ENCODE measurements around a stretch of chr10.

DNA sequence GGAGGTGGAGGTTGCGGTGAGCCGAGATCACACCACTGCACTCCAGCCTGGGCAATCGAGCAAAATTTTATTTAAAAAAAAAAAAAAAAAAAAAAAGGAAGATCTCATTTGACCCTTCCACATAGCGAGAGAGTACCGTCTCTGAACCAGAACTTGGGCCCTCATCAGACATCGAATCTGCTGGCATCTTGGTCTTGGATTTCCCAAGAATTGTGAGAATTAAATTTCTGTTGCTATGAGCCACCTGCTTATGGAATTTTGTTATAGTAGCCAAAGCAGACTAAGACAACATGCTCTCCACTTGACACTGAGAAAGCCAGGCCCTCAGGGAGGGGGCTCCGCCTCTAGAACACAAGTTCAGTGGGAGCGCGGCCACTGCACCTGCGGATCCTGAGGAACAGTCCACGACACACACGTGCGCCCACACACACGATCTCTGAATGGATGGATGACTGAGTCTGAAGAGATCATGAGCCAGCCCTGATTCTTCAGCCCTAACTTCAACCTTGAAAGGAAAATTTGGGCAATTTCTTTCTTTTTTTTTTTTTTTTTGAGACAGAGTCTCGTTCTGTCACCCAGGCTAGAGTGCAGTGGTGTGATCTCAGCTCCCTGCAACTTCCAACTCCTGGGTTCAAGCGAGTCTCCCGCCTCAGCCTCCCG, 58.8 kb upstream of the CTBP2 start:
- PRO-cap = no peak

DNA sequence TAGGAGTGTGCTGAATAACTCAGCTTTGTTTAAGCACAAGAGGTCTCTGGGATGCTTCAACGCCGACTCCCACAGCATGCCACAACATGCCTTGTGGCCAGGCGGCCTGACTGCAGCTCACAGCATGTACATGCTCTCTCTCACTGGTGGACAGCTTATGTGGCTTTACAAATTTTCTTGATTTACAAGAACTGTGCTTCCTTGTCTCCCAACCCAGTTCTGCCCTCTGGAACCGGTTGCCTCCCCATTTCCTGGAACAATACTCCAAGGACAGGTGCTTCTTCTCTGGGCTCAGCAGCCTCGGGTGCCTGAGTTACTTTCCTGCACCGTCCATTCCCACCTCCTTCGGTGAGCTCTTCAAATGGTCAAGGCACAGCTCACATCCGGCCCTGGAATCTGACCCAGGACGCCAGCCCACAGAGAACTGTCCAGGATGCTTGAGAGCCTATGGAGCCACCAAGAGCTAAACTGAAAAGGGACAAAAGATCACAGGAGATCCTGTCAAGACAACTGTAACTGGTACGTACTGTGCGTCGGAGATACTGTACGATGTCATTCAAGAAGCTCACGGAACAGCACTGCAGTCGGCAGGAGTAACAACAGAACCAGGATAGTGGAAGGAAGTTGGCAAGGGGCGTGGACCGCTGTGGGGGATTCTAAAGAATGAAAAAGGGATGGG, 59.9 kb upstream of the CTBP2 start:
- PRO-cap = no peak

GRCh38 chr10:125159554-125160076, 131.7 kb upstream of the CTBP2 start:
- PRO-cap = no peak

DNA sequence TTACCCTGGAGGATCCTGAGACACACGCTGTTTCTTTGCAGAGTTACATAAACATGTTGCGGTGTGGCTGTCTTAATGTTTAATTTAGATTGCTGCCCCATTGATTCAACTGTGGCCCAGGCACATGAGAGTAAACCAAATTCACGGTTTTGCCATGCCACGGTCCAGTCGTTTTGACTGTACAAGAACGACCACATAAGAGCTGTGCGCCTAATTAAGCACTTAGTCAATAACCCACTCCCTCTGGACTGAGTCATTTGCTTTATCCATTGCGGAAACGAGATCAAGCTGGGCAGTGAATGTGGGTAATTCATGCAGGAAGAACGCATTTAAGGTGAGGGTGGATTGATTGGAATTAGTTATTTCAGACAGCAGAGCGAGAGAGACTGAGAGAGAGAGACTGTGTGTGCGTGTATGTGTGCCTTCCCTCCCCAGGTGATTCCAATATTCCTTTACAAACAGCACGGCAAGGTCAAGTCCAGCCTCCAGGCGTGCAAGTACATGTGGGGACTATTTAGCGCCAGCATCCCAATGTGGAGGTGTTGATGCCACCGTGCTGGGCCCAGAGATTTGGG, 8.3 kb upstream of the TEX36 start:
- PRO-cap = no peak

DNA sequence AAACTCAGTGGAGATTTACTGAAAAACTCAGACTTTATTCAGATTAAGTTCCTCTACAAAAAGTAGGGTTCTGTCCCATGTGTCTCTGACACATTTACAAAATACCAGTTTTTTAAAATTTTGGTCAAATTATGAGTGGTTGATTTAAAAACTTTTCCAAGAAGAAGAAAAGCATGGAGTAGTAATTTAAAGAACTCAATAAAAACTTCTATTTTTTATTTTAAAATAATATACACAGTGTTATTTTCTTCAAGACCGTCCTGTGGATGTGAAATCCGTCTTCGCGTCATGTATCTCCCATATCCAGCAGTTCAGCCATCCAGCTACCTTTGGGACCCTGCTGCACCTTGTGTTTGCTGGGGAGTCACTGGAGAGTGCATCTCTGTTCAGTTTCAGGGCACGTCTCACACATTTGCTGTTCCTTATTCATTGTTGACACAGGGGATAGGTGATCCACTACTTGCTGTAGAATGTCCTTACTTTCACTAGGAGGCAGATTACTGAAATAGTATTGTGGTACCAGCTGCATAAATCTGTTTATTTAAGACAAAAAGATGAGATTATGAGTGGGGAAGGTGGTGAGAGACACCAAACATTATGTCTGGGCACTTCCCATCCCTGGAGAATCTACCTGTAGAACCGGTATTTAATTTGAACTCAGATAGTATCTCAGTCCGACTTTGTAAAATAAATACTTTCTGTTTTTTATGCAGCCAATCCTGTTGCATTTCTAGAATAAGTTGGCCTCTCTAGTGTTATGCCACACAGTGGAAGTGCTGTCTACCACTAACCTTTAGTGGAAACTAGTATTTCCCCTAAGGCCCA, 13.2 kb downstream of the BCCIP start:
- PRO-cap = no peak

- PRO-cap = no peak
These were observed 20.5 kb downstream of the BCCIP start for GRCh38 chr10:125843591-125844562.

DNA sequence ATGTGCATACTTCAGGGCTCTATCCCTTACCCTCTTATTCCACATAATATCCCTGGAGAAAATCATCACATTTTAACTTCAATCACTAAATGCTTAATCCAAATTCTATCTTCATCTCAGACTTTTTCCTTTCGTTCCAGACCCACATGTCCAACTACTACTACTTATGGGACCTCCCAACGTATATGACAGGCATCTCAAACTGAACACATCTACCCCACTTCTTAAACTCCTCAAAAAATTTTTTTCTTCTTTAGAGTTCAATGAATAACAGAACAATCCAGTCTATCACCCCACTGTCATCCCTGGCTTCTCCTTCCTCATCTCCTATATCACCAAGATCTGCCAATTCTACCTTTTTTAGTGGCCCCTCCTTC, 4.5 kb upstream of the FANK1 start:
- PRO-cap = no peak

GRCh38 chr10:125895032-125896159, 968 bp upstream of the FANK1 start:
- PRO-cap = unidirectional peak, plus-strand start at chr10:125895850

DNA sequence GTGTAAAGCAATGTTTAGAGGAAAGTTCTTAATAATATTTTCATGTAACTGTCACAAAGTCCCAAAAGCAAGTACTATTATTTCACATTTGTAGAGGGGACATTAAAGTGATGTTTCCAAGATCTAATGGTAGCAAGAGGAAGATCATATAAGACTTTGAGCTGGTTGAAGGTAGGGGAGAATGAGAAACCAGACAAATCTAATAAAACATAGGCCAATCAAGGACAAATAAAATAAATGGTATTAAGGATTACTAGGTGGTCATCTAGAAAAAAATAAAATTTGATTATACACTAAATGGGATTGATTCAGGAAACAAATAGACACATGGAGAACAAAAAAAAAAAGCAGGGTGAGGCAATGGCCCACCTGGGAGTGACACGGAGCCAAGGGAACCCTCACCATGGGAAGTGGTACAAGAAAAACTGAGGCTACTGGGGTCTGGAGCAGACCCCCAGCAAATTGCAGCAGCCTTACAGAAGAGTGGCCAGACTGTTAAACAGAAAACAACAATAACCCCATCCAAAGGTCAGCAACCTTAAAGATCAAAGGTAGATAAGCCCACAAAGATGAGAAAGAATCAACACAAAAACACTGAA, 128.3 kb downstream of the FANK1 start:
- PRO-cap = no peak

GRCh38 chr10:126080855-126081321, 184.5 kb downstream of the FANK1 start:
- PRO-cap = no peak

DNA sequence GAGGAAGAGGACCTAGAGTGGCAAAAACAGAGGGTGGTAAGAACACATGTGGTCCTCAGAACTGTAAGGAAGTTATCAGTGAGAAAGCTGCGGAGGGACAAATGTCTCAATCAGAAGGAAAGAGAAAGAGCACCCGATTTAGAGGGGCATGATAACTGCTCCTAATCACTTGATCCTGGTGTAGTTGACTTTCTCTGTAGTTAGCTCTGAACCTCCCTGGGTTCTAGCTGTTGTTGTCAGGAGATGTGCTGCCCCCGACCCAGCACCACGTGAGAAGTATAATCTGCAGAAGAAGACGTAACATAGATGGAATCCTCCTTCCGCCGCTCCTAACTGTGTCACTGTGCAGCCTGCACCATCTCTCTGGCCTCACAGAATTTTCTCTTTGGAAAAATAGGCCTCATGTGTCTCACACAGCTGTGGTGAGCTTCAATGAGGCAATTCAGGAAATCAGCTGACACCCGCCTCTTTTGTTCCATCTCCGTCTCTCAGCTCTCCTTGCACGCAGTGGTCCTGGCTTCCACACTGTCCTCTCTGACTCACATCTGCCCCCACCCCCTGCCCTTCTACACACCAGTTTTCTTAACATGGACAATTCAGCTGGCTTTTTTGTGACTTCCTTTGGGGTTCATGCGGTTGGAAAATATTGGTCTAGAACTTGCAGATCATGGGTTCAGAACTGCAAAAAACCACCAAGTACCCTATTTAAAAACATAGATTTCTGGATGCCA, 7.2 kb downstream of the C10orf90 start:
- PRO-cap = no peak

- PRO-cap = no peak
These were observed 66.0 kb upstream of the DOCK1 start for GRCh38 chr10:126838910-126839860.

GRCh38 chr10:126929078-126929777, 24.0 kb downstream of the DOCK1 start:
- PRO-cap = no peak

DNA sequence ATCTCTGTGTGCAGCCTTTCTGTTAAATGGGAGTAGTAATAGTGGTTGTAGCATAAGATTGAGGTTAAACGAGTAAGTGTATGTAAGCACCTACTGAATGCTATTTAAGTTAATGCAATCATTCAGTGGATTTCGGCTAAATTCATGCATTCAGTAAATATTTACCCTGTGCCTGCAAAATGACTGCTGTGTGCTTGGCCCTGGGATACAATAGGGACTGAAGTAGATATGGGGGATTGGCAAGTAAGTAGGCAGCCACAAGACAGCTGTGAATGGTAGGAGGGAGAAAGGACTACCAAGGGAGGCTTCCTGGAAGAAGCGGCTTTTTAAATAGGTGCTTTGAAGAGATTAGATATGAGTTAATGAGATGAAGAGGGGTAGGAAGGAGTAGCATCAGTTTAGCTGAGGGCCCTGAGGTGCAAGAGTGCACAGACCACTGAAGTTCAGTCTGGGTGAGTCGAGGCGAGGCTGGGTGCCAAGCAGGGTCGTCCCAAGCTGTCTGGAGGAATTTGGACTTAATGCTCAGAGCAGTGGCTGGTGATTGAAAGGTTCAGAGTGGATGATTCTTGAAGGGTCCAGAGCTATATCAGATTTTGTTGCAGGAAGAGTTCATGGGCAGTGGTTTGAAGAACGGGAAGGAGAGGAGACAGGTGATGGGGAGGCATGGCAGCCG, 38.3 kb downstream of the DOCK1 start:
- PRO-cap = no peak

- PRO-cap = no peak
These were observed 520 bp upstream of the INSYN2A start for GRCh38 chr10:127196999-127197222.

DNA sequence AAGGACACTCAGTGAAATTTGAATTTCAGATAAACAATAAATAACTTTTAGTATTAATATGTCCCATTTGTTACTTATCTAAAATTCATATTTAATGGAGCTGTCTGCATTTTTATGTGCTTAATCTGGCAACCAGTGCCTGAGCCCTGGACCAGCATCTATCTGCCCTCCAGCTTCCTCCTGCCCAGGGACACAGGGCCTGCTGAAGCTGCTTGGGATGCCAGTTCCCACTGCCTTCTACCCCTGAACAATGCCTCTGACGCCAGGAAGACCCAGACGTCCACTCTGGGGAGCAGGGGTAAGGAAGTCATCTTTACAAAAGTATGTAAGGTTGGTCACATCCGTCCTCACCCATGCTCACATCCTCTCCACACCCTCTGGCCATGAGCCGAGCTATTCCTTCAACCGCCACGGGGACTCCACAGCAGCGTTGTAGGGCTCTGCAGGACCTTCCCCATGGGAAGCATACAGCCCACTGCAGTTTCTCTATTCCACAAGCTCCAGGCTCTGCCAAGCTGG, 58.6 kb downstream of the CLRN3 start:
- PRO-cap = no peak

- PRO-cap = bidirectional peak, plus-strand start at chr10:127923261, minus-strand start at chr10:127923078
These were observed 16.1 kb downstream of the PTPRE start for GRCh38 chr10:127922935-127923444.

- PRO-cap = no peak
These were observed 83.5 kb downstream of the PTPRE start for GRCh38 chr10:127990307-127990838.

DNA sequence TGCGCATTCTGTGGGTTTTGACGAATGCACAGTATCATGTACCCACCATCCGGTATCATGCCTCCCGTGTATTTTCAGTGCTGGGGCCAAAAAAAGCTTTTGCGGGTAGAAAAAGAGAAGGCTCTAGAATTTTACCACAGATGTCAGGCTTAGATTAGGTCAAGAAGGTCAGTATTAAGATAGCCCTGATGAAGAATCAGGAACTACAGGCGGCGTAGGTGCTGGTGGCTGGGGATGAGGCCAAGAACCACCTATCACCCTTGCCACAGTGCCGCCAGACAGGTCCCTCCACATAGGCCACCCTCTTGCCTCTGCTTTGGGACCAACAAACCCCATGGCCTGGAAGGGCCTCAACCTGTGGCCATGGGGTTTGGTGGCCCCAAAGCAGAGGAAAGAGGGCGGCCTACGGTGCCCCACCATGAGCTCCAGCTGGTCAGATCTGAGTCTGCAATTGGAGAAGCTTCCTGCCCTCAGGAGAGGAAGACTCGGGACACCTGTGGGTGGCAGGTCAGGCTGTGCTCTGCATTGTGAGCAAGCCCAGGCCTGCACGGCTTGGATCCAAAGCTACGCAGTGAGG, 71.9 kb downstream of the MKI67 start:
- PRO-cap = no peak

DNA sequence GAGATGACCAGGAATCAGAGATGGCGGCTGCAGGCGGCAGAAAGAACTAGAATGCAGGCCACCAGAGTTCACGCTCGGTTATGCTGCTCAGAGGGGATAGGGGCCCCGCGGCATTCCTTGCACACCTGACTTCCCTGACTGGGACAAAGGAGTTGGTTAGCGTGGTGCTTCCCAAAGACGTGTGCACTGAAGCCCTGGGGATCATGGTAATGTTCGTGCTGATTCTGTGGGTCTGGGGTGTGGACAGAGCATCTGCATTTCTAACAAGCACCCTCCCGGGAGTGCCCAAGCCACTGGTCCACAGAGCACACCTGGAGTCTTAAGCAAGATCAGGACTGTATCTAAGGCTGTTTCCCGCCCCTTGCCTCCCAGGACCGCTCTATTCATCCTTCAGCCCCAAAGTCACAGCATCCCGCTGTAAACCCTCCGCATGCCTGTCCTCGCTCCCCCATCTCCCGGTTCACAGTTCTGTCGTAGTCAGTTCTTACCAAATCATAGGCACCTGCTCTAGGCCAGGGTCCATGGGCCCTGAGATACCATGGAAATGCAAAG, 70.9 kb downstream of the MKI67 start:
- PRO-cap = no peak